ENCODE measurements around the gene KIF5C.

DNA sequence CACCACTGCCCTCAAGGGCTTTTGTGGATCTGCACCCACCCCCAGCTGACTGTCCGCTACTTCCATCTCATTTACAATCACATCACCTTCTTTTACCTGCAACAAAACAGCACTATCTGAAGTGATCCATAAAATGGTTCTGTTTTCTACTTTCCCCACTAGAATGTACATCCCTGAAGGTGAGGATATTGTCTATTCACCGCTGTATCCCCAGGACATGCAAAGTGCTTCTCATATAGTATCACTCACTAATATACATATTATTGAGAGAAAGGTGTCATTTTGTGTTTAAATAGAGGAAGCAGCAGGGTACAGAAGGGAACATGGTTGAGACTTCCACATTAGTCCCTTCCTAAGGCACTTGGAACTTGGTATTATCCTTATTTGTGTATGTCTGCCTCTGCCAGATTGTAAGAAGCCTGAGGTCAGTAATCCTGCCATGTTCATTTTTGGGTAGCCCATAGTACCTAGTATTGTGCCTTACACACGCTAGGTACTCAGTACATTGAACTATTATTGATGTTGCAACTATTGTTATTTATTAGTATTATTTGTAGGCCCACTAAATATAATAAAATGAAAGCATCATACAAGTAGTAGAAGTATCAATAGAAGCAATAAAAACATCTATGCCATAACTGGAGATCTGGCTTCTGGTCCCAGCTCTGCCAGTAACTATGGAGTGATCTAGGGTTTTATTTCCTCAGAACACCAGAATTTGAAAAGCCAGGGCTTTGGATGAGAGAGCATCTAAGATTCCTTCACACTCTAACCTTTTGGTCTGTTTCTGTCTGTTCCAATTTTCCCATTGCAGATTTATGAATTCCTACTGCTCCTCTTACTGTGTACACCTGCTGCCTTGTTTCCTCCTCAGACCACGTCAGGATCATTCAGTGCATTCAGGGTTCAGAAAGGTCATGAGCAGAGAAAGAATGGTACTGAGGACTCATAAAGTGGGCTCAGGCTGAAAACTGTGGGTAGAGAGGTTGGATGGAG, 48.9 kb upstream of the GTDC1 start:
- PRO-cap, result no peak

GRCh38 chr2:144443836-144444423, 76.0 kb downstream of the ZEB2 start:
- PRO-cap, result no peak

GRCh38 chr2:144474261-144474591, 45.7 kb downstream of the ZEB2 start:
- PRO-cap, result no peak

DNA sequence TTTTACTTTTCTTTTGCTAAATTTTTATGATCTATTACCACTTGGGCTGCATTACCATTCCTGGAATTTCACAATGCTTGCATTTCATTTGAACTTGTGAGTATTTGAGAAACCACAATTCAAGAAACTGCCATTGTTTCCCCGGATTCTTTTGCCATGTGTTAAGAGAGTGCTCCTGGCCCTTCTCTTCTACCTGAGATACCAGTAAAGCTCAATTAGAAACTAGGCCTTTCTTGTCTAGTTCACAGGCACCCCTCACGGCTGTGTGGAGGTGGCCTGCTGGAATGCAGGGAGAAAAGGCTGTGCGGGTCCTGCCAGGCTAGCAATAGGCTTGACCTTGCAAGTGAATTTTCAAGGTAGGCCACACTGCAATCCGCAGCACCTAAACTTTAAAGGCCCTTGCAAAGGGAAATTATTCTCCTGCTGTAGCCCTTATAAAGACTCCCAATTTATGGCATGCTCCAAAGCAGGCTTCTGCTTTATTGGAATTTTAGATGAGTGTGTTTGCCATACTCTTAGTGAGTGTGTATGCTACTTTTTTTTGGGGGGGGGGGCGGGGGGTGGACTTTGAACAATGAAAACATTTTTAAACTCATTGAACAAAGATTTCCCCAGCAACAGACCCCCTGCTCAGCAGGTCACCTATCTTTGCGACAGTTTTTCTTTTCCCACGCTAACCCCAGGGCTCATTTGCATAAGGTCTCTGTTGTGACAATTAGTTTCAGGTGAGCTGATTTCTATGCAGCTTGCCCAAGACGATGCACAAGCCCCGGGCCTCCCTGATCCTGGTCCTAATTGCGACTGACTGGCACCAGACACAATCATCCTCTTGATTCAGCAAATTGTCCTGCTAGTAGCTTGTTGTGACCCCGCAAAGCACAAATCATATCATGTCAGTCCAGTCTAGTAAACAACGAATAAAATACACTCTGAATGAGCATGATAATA, 40.5 kb downstream of the ZEB2 start:
- PRO-cap, result no peak

DNA sequence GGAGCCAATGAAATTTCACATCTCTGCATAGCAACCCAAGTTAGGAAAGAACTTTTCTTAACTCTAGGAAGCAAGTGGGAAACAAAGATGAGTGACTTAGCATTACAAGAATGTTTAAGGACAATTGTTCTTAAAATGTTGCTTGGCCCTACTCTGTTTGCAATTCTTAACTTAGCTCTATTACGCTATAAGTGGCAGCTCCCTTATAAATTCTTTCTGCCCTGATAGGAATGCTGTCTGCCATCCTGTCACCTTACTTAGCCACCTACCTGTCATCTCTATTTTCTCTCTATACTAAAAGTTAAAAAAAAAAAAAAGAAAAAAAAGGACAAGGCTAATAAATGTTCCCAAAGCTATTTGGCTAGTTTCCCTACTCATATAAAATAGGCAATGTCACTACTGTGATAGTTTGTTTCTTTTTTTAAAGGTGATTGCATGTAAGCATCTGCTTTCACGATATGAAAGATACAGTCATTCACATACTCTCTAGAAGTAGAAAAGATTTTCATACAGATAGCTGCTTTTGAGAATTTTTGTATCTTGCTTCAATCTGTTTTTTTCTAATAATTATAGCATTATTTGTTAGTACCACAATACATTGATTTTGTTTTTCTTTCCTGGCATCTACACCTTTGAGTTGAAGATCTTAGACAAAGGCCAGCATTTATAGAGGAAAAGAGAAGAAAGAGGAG, 39.3 kb downstream of the ZEB2 start:
- PRO-cap, result no peak

DNA sequence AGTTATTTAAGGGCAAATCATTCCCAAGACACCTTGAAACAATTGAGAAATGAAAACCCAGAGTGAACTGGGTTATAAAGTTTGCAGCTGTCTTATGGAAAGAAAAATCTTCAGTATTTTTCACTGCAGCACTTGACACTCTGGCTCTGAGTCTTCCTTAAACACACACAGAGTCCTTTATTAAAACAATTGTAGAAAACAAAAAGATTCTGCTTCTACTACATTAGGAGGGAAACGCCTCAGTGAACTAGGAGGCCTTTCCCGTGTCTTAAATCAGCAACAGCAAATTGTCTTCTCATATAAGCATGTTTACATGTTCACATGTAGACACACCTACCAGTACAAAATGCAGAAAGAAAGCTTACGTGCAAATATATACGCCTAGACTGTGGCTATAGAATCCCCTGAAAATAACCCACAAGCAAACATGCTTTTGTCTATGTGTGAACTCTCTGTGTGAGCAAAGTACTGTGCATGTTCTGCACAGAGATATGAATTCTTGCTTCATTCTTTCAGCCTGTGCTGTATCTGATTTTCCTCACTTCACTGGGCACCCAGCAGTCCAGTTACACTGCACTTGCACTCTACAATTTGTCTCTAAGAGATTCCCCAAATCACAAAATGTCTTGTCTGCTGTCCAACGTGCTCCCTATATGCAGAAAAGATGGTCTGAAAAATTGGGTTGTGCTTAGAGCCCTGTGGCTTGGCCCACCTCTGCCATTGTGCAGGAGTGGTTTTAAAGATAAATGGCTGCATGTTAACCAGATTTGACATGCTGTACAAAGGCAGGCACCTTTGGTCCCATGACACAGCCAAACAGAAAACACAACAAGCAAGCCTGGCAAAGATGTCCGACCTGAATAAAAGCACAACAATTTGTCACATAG, 24.5 kb downstream of the ZEB2 start:
- PRO-cap, result no peak

DNA sequence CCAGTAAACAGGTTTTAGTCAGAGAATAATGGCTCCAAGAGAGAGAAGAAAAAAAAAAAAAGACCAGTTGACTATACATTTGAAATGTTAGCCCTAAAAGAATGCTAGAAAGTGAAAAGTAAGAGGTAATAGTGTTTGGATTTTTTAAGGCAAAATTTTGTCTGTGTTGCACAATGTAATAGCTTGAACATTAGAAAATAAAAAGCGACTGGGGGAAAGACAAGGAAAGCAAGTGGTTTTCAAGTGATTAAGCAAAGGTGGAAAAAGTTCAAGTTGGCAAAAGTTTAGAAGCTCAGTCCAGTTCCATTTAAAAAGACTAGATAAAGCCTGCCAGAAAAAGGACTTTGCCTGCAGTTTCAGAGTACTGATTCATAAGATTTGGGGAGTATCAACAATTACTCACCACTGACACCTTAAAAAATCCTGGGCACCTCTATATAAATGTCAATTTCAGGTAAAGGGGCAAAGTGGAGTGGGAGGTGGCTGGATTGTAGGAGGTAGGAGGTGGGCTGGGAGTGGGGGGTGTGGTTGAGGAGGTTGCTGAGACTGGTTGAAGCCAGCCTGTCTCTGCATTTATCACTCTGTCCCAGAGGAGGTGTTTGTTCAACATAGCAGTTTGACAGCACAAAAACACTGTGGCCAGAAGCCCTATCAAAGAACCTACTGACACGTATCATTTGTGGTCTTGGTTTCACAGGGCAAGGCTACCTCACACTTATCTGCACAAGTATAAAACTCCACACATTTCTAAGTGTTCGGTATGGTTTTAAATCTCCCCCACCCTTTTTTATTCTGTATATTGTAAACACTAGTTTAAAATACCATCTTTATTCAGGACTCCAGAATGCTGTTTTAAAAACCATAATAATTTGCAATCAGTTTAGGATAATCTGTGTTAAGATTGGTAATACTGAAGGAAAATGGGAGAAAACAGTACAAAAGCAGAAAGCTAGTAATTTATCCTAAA, 14.5 kb downstream of the ZEB2 start:
- PRO-cap, result no peak

- PRO-cap, result no peak
Observed at GRCh38 chr2:144511287-144512549, 8.2 kb downstream of the ZEB2 start.

GRCh38 chr2:144513457-144514092, 6.3 kb downstream of the ZEB2 start:
- PRO-cap, result bidirectional peak, plus-strand start at chr2:144513958, minus-strand start at chr2:144513790

DNA sequence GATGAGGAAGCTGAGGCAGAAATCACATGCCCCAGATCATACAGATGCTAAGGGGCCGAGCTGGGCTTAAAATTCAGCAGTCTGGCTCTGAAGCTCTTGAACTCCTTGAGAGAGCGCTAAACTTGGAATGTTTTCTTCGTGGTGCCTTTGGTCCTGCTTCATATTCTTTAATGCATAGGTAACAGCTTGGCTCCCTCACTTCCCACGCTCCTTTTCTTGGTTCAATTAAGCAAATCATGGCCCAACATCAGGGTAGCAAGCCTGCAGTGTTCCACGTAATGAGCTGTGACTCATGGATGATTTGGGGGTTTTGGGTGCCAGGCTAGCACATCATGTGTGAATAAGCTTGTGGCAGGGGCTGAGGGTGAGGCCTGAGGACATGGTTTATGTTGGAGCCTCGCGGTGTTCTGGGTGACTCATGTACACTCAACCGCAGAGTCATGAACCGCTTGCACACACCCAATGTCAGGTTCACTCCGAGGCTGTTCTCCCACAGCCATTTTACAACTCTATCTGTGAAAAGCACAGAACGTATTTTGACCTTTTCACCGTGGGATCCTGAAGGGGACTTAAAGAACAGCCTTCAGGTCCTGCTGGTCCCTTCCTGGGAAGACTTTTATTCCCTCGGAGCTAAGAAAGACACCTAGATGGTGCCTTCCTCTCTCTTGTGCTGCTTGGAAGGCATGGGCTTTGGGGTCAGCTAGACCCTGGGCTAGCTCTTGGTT, 139.8 kb upstream of the ZEB2 start:
- PRO-cap, result no peak

GRCh38 chr2:144667862-144668248, 147.9 kb upstream of the ZEB2 start:
- PRO-cap, result no peak

DNA sequence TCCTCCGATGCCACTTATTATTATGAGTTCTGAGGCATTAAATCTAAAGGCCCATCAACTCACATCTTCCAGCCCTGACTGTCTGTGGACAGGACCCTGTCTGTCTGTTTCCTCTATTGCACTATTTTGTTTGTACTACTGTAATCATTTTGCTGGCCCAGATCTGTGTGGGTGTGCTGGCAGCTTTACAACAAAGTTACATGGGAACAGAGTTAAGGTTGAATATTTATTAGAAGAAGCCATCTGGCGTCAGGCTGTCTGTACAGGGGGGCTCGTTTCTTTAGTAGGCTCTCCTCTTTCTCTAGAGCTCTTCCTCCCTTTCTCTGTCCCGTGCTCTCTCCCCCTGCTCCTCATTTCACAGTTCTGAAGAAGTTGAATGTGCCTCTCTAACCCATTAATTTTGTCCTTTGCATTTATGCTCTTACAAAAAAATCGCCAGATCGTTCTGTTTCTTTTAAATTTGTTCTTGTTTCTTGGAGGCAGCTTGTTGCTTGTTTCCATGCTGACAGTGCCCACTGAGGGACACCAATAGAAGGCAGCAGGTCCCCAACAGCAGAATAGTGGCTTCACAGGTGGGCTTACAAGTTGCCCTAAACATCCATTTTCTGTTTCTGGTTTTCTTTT, 315.1 kb upstream of the ZEB2 start:
- PRO-cap, result no peak

DNA sequence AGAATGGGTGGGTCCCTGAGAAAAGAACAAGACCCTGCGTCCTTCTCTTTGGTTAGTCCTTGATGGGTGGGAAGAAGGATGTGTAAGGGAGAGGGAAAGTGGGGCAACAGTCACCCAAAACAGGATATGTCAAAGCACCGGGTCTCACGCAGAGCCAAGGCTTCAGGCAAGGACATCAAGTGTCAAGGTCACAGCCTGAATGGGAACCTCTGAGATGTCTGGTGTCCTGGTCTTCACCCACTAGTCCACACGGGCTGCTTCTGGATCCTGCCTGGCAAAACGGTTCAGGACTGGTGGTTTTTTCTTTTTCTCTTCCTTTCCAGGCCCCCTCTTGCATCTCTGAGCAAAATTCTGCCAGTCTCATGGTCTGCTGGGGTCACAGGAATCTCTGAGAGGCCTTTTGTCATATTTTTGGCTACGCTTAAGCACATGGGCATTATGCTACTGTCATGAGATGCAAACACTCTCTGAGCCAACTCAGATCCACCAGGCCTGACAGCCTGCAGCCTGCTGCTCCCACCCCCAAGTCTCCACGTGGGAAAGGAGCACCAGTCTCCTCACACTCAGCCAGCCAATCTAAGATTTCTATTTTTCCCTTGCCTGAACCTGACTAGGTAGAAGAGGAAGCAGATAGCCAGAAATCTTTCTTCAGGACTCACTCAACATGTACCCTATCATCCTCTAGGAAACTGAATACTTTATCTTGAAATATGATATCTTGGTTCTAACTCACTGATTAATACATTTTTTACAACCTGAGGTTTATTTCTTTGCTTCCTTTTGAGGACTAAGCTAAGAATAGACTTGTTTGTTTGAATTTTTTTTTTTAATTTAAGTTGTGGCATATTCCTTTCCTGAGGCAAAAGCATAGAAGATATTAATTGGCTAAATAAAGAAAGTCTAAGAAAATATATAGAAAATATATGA, 518.3 kb upstream of the ZEB2 start:
- PRO-cap, result no peak

- PRO-cap, result no peak
Observed at GRCh38 chr2:146940146-146940702, 904.6 kb upstream of the ACVR2A start.

DNA sequence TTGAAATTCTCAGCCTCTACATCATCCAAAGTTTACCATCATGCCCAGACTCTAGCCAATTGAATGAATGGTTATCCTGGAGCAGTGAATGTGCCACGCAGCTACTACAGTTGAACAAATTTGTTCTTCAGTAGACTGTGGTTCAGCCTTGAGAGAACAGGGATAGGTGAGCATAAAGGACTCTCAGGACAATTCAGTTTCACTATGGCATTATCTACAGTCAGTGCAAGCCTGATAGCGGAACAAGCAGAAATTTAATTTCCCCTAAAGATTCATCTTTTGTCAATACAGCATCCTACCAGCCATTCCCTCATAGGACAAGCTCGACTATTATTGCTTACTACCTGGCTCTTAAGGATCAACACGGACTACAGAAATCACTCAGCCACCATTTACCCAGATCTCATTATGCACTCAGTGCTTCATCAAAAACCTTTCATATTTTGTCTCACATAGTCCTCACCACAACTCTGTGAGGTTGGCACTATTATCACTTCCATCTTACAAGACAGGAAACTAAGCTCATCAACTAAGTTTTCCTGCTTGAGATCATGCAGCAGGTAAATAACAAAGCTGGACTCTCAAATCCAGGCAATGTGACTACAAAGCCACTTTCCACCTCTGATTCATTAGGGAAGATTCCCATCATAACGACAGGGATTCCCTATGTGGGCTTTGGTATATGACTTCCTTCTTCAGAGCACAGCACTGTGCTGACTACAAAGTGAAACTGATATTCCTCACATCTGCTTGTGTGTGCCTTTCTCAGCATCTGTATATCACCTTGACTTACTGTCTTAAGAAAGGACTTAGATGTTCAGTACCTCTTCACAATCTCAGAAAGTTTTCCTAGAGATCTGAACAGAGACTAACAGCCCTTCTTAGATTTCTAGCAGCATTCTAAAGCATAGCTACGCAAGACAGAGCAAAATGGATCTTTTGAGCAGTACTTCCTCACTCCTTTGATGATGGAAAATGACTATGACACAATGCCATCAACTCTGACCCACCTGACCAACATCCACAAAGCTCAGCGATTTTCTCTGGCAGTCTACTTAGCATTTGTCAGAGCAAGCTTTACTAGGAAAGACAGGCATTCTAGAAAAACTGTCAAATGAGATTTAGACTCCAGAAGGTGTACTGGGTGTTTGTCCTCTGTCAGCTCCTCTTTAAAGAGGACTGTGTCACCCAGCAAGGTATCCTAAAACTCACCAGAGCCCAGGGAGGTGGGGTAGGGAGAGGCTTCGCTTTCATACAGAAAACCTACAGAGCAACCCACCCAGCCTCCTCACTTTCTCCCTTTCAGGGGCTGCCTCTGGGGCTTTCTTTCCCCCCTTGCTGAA, 181.2 kb upstream of the ACVR2A start:
- PRO-cap, result no peak

GRCh38 chr2:148263723-148264295, 242.9 kb downstream of the MBD5 start:
- PRO-cap, result no peak

DNA sequence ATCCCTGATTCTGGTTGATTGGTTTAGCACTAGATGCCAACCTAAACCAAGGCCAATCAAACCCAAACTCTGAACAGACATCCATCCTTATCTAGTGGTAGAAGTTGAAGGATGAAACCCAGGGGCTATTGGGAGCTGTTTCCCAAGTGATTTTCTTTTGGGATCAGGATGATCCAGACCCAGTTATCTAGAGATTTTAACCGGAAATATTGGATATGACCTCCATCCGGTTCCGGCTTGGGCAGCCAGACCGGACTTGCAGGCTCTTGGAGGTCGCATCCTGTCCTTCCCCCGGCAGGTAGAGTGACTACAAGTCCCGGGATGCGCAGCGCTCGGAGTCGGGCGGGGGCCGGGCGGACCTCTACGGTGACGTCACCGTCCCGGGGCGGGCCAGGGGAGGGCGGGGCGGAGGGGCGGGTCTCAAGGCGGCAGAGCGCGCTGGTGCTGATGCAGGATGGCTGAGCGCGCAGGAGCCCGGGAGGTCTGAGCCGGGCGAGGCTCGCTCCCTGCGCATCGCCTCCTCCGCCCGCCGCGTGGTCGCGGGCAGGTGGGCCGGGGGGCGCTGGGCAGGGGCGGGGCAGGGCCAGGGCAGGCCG, at the start of gene KIF5C:
Gene KIF5C (plus strand): TSS at position 431 of the 596 bp plus-strand sequence.
- PRO-cap, result unidirectional peak, plus-strand start at position 431 of the sequence

- PRO-cap, result no peak
Observed at GRCh38 chr2:149005513-149006282, 32.8 kb upstream of the LYPD6B start.

GRCh38 chr2:149160513-149161326, 122.2 kb downstream of the LYPD6B start:
- PRO-cap, result no peak

DNA sequence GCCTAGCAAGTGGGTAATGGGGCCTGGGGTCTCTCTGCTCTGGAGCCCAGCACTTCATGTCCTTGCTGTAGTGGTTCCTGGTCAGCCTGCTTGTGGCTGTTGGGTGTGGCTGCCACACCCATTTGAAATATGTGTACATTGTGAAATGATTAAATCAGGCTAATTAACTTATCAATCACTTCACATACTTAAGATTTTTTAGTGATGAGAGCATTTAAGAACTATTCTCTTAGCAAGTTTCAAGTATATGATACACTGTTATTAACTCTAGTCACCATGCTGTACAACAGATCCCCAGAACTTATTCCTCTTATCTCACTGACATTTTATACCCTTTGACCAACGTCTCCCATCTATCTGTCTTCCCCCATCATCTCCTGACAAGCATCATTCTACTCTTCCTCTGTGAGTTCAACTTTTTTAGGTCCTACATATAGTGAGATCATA, 92.0 kb downstream of the LYPD6 start:
- PRO-cap, result no peak